A172 (cell line): Measurements from ENCODE around the gene TACR1.

DNA sequence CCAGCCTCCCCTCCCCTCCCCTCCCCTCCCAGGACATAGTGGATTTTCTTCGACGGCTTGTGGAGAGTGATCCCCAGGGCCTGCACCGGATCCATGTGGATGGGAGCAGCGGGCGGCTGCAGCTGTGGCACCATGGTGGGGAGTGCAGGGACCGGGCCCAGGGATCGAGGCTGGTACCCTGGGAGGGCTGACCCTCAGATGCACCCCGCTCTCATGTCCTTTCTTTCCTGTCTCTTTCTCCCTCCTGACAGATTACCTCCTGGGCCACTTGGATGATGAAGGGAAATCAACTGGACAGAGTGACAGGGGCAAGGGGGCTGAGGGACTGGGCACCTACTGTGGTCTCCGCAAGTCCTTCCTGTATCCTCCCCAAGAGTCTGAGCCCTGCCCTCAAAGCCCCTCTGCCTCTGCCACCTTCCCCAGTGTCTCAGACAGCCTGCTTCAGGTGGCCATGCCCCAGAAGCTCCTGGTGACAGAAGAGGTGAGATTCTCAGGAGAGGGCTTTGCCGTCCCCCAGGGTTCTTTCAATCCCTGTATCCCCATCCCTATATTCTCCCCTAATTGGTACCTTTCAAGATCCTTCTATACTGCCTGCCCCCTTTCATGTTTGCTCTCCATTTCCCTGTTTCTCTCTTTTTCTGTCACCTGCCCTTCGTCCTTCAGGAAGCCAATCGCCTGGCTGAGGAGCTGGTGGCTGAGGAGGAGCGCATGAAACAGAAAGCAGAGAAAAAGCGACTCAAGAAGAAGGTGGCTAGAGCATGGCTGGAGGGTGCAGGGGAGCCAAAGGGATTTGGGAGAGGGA, 7.3 kb downstream of the TTC31 start:
- RAMPAGE, long total RNA: no peak

DNA sequence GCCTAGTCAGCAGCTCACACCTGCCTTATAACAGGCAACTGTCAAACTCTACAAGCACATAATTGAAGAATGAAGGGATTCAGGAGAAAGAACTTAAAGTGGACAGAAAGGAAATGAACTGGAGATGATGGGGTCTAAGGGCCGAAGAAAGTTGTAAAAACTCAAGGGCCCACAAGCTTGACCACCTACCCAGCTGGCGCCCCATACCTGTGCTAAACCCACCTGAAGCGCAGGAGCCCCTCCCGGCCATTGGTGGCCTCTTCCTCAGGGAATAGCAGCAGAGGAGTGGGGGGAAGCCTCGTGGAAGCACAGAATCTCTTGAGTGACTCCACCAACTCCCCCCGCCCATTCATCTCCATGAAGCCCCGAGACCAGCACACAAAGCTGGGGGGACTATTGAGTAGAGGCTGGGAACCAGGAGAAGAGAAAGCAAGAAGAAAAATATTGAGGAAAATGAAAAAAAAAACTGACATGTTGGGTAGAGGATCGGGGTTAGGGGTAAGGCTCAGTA, 922 bp downstream of the AUP1 start:
- RAMPAGE, long total RNA: no peak

GRCh38 chr2:74559583-74560456, 5.3 kb downstream of the DOK1 start:
- RAMPAGE, long total RNA: no peak

GRCh38 chr2:74730733-74731116, 76.7 kb downstream of the SEMA4F start:
- RAMPAGE, long total RNA: no peak

DNA sequence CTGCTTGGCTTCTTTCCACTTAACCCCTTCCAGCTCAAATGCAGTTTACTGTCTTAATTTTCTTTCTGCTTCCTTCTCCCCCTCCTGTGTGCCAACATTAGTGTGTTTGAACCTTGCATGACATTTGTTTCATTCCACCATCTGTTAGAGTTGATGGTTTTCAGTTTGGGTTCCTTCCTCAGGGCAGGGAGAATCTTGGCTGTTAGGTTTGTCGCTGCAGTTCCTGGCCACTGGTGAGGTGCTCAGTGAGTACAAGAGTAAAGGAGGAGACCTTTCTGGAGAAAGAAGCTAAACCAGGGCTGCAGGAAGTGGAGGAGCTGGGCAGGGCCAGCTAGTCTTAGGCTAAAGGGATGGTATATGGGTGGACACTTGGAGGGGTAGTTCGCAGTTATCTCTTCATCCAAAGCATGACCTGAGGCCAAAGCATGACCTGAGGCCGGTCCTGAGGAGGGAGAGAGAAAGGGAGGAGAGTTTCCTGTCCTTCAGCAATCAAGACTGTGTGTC, 4.1 kb downstream of the HK2 start:
- RAMPAGE, long total RNA: no peak

GRCh38 chr2:74844956-74845964, 11.3 kb downstream of the HK2 start:
- RAMPAGE, long total RNA: no peak

DNA sequence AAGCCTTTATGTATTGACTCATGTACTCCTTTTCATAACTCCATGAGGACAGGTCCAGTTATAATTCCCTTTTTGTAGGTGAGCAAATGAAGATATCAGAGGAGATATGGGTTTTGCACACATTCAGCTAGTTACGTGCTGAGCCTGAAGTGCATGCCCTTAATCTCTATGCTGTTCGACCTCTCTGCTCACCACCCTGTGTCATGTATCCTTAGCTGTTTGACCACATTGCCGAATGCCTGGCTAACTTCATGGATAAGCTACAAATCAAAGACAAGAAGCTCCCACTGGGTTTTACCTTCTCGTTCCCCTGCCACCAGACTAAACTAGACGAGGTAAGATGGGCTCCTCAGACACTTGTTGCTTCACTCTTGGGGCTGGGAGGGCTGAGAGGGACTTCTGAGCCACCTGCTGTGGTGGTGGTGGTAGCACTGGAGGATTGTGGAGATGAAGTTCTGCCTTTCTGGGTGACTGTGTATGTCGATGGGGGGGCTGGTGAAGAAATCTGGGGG, 38.2 kb downstream of the HK2 start:
- RAMPAGE, long total RNA: no peak

- RAMPAGE, long total RNA: no peak
These were observed 33.5 kb downstream of the POLE4 start for GRCh38 chr2:74991839-74992532.

- RAMPAGE, long total RNA: no peak
These were observed at the start of gene TACR1 for GRCh38 chr2:75199388-75199953. TACR1 (minus strand) TSS chr2:75199520.

DNA sequence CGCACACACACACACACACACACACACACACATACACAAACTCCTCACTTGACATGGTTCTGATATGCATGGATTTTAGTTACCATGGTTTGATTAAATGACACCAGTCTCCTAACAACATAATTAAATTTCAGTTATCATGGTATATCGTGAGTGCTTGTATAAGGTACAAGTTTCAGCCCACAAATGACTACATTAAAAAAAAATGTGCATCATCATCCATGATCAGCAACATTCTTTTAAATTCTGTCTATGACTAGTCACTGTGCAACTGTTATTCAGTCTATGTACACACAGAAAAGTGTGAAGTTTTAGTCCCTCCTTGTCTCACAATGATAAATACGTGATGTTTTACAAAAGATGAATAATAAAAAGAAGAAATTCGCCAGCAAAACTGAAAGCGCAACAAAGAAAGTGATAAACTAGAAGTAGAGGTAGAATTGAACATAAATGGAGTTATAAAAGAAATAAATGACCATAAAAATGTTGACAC, 39.6 kb upstream of the TACR1 start:
- RAMPAGE, long total RNA: no peak

DNA sequence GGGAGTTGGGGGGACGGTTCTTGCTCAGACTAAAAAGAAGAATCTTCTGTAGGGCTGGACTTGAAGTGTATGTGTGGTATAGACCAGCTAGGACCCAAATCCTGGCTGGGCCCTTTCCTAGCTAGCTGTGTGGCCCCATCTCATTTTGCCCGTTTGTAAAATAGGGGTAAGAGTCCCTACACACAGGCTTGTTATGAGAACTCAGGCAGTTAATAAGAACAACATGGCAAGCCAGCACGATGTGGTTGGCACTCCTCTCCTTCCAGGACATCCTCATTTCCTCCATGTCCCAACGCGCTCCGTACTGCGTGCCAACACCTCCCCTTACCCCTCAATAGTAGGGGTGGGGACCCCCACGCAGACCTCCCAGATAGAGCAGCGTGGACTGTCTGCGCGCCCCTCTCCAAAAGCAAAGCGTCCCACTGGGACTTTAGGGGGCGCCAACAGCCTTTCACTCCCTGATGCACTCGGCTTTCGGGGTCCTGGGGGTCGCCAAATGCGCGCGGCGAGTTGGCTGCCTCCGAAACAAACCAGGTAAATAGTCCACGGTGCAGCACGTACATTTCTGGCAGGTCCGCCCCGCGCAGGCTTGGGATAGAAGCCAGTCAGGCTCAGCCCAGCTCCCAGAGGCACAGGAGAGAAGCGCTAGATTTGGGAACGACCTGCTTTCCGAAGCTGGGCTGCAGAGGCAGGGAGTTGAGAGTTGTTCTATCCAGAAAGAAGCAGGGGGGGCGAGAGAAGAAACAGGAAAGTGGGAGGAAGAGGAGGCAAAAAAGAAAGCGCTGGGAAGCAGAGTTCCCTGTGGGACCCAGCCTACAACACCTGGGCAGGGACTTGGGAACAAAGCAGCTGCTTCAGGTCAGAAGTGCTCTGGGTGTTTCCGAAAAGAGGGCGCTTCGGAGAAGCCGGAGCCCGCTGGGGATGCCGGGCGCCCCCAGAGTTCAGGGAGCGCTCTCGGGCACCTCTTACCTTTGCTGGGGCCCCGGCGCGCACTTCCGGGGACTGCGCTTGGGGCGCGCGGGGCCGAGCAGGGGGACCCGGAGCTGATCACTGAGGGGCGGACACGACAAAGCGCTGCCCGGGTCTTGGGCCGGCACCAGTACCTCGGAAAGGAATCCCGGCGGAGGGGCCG, 662 bp downstream of the EVA1A start:
- RAMPAGE, long total RNA: no peak

GRCh38 chr2:75602568-75603135, 41.9 kb upstream of the EVA1A start:
- RAMPAGE, long total RNA: no peak

DNA sequence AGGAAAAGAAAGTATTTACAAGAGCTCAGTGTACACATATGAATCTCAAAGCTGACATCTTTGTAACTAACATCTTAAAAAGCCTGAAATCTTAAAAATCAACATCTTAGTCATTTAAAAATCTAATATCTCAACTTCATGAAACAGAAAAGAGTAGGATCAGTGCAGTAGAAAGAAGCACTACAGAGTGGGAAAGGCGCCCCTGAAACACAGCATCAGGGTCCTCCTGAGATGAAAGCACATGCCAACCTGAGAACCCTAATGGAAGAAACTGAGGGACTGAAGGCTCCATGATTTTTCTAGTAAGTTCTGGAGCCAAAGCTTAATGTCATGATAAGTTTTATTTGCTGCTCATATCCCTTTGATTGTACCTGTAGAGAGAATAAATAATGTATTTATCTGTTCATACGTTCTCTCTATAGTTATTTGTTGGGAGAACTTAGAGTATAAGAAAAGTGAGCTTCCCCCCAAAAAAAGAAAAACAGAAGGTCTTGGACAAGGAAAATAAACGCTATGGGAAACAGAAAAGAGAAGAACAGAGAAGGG, 465.8 kb downstream of the SUCLG1 start:
- RAMPAGE, long total RNA: no peak

GRCh38 chr2:84486369-84487250, 27.5 kb upstream of the SUCLG1 start:
- RAMPAGE, long total RNA: no peak

GRCh38 chr2:84669151-84669583, 152.9 kb downstream of the DNAH6 start:
- RAMPAGE, long total RNA: no peak

- RAMPAGE, long total RNA: no peak
These were observed 40.7 kb downstream of the TRABD2A start for GRCh38 chr2:84839939-84840882.

DNA sequence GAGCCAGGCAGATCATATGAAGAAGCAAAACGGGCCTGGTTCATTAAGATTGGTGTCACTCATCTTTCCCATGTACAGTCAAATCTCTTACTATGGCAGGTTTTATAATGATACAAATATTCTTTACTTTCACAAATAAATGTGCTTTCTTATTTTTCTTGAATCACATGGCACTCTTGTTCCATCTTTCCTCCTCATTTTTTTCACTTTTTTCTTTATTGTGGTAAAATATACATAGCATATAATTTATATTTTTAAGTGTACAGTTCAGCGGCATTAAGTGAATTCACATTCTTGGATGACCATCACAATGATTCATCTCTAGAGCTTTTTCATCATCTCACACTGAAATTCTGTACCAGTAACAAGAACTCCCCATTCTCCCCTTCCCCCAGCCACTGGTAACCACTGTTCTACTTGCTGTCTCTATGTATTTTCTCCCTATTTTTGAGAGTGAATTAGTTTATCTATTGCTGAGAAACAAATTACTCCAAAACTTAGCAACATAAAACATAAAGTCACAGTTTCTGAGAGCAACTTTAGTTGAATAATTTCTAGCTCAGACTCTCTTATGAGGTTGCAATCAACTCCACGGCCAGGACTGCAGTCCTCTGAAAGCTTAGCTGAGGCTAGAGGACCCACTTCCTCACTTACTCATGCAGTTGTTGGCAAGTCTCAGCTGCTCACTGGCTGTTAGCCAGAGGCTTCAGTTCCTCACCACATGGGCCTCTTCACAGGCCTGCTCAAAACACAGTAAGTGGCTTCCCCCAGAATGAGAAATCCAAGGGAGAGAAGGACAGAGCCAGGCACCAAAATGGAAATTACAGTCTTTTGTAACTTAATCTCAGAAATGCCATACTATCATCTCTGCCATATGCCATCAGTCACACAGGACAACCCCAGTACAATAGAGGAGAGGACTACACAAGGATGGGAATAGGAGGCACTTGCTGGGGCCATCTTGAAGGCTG, 7.2 kb upstream of the TMSB10 start:
- RAMPAGE, long total RNA: no peak

- RAMPAGE, long total RNA: no peak
These were observed 14.6 kb downstream of the TMSB10 start for GRCh38 chr2:84919821-84920750.

DNA sequence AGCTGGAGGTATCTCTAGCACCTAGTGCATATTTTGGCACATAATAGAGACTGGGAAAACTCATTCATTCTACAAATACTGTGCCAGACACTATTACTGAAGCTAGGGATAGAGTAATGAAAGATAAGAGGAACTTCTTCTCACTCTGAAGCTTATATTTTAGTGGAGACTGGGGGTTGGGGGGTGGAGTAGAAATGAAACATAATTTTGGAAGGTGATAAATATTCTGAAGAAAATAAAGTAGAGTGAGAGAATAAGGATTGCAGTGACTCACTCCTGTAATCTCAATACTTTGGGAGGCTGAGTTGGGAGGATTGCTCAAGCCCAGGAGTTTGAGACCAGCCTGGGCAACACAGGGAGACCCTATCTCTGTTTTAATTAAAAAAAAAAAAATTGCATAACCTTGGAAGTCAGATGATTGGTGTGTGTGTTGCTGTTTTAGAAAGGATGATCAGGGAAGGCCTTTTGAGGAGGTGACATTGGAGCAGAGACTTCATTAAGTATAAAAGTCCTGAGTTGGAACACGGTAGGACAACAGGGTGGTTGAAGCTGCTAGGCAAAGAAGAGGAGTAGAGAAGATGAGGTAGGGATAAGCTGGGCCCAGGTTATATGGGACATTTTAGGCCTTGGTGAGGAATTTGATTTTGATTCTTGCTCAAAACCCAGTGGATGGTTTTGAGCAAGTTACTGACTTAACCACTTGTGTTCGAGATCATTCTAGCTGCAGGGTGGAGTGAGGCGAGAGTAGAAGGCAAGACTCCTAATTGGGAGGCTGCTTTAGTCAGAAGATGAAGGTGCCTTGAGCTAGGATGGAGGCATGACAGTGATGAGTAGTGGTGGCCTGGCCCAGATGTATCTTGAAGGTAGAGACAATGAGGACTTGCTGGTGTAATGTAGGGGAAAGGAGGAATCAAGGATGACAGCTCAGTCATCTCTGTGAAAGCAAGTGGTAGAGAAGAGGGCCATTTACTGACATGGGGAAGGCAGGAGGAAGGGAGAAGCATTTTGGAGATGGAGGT, 19.6 kb downstream of the KCMF1 start:
- RAMPAGE, long total RNA: no peak

DNA sequence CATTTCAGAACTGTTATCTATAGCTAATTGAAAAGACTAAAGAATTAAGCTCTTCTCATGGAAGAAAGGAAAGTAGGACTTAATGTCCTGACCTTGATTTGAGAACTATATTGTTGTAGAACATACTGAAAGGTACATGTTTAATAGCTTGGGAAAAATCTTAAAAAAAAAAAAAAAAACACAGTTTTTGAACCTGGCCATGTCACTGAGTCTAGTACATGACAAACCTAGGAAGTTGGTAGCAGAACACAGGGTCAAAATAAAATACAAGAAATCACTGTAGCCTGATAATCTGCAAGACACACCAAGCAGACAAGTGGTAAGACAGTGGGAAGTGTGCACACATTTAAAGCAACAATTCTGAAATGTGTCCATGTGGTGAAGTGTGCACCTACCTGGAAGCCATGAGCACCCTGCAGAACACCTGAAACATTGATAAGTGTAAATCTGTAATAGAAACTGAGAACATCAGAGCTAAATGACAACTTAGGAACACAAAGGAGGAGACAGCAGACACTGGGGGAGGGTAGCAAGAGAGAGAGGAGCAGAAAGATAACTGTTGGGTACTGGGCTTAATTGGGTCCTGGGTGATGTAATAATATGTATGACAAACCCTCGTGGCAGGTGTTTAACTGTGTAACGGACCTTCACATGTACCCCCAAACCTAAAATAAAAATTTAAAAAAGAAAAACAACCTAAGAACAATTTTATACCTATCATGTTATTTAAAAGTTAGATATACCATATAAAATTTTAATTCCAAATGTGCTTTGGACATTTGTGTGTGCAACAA, 76.7 kb downstream of the KCMF1 start:
- RAMPAGE, long total RNA: no peak